Psoas muscle (tissue), 2 donors: ENCODE results near the genes SPATA22, TAX1BP3 and EMC6.

DNA sequence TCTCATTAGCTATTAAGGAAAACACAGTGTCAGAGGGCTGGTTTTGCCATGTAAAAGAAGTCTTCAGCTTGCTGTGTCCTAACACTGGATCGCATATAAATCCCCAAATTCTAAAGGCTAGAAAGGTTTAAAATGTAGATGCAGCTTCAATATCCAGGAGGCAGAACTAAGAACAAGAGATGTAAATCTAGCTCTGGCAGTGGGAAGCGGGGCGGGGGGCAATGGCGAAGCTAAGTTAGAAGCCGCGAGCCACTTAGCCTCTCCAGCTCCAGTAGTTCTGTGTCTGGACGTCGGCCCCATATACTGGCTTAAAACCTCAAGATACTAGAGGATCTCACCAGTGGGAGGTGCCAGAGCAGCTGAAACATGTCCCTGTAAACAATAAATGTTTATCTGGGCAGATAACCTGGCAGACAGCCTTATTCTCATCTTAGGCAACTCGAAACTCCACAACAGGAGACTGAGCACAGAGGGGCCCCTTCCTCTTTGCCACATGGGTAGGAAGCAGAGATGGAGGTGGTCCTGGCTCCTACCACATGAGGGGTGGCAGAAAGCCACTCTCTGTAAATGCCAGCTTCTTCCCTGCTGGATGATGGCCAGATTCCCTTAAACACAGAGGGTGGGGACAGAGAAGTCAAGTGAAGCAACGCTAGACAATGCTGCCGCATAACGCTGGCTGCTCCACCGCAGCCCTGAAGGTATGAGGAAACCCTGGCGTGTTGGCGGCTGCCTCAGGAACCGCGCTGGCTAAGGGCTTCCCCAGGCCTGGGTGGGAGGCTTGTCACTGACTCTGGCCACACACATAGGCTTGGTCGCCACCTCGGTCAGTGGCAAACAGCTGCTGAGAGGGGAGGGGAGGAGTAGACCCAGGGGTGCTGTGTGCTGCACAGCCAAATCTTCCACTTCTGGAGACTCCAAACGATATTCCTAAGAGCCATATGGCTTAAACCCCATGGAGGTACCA, 67.8 kb downstream of the HIC1 start:
- PRO-cap, 2 experiments, result no peak in any of the 2 experiments

- PRO-cap, 2 experiments, result no peak in any of the 2 experiments
Measured at GRCh38 chr17:2442165-2442583, 41.3 kb upstream of the MNT start.

DNA sequence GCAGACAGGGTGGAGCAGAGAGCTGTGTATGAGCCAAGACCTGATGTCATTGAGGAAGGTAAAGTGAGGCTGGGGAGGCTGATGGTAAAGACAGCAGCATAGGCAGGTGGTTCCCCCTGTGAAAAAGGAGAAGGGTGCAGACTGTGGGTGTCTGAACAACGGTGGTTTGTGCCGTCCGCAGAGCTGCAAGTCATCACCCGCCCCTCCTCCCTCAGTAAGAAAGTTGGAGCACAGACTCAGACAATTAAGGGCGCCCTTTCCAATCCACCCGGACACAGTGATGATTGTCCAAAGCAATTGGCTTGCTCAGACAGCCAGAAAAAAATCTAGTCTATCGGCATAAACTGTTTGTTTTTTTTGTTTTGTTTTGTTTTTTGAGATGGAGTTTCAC, 30.9 kb upstream of the METTL16 start:
- PRO-cap, 2 experiments, result no peak in any of the 2 experiments

DNA sequence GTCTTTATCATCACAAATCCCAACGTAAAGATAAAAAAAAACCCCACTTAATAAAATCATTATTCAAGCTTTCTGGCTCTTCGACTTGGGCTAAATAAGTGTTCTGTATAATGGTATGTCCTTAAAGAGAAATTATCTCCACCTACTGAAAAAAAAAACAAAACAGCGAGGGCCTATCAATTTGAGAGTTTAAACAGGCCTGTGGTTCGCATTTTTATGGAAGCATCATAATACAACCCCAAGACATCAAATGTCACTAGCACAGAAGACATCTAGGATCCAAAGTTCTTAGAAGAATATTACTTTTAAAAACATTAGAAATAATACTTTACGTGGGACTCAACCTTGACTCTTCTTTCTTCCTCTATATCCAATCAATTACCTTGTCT, 8.6 kb downstream of the PAFAH1B1 start:
- PRO-cap, 2 experiments, result no peak in any of the 2 experiments

GRCh38 chr17:2686803-2687272, 24.7 kb downstream of the CLUH start:
- PRO-cap, 2 experiments, result no peak in any of the 2 experiments

- PRO-cap, 2 experiments, result no peak in any of the 2 experiments
Measured at GRCh38 chr17:2690018-2690835, 21.3 kb downstream of the CLUH start.

GRCh38 chr17:2700238-2700977, 11.2 kb downstream of the CLUH start:
- PRO-cap, 2 experiments, result no peak in any of the 2 experiments

DNA sequence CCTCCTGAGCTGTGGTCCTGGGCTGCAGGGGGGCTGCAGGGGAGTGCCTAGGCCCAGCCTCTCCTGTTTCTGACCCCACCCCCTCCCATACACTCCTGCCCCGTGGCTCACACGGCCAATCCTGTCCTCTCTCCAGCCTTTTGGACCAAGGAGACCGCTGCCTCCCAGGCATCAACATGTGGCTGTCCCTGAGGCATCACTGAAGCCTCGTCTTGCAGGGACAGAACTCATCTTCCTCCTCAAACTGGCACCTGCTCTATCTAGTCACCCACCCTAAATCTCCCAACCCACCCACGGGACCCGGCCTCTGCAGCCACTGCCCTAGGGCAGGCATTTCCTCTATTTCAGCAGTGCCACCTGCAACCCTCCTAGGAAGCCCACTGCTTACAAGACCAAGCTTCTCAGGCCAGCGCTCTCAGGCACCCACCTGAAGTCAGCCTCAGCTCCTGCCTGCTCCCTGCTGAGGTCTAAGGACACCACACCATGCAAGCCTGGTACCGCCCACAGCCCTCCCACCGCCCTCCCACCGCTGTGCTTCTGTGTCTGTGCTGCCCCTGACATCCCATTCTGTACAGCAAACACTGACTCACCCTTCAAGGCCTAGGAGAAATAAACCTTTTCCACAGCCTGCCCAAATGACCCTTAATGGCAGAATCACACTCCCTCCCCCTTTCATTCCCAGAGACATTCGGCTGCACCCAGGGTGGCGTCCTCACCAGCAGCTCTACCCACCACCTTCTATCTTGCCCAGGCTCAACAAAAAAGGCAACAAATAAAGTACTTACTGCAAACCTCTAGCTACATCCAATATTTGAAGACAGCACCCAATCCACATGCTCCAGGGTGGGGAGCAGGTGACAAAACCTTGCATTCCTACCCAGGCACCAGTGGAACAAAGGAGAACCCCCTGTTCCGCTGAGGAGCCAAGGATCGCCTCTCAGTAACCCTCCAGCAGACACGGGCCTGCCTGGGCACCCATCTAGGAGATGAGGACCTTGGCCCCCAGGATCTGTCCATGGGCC, 6.3 kb downstream of the CLUH start:
- PRO-cap, 2 experiments, result no peak in any of the 2 experiments

- PRO-cap, 2 experiments, result no peak in any of the 2 experiments
Measured at GRCh38 chr17:2847375-2848242, 51.4 kb downstream of the RAP1GAP2 start.

GRCh38 chr17:2855323-2855645, 59.0 kb downstream of the RAP1GAP2 start:
- PRO-cap, 2 experiments, result no peak in any of the 2 experiments

- PRO-cap, 2 experiments, result no peak in any of the 2 experiments
Measured at GRCh38 chr17:2865138-2865681, 69.0 kb downstream of the RAP1GAP2 start.

- PRO-cap, 2 experiments, result no peak in any of the 2 experiments
Measured at GRCh38 chr17:2893383-2894050, 97.3 kb downstream of the RAP1GAP2 start.

- PRO-cap, 2 experiments, result no peak in any of the 2 experiments
Measured at GRCh38 chr17:3471591-3471951, at the start of gene SPATA22. Gene SPATA22 (minus strand): TSS chr17:3471819.

GRCh38 chr17:3592011-3592753, 17.0 kb downstream of the TRPV1 start:
- PRO-cap, 2 experiments, result no peak in any of the 2 experiments

- PRO-cap, 2 experiments, result peak in 2 of 2 experiments; most common plus-strand start chr17:3668112 (in 2); most common minus-strand start chr17:3667988 (in 2)
Measured at GRCh38 chr17:3667859-3668709, at the start of gene TAX1BP3. Gene TAX1BP3 (minus strand): TSS chr17:3668578.

DNA sequence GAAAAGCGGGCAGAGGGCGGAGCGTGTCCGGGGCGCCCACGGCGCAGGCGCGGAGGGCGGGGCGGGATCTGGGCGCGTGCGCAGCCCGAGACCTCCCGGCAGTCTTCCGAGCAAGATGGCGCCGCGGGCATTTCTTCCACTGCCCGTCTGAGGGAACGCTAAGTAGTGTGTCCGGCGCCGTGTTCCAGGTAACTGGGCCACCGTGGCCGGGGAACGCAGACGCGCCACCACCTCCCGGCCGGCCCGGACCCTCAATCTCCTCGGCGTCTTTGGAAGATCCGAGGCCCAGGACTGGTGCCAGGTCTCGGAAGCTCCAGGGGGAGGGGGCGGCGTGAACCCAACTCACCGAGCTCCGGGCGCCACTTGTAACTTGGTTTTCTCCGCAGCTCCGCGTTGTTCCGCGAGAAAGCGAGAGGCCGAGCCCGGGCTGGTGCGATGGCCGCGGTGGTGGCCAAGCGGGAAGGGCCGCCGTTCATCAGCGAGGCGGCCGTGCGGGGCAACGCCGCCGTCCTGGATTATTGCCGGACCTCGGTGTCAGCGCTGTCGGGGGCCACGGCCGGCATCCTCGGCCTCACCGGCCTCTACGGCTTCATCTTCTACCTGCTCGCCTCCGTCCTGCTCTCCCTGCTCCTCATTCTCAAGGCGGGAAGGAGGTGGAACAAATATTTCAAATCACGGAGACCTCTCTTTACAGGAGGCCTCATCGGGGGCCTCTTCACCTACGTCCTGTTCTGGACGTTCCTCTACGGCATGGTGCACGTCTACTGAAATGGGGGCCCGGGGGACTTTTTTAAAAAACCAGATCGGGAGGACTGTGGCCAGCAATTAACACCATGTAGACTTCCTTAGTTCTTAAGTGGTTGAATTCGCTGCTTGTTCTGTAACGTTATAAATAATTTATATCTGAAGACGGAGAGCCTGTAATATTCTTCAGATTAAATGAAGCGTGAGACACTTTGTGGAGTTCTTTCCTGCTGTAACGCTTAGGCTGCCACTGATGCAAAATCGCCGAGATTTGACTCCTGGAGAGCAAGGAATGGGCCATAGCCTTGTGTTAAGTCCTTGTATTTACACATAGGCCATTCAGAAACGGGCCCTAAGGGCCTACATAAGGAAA, at the start of gene EMC6:
EMC6 (plus strand) TSS at position 101 of the 1,117 bp plus-strand sequence.
- PRO-cap, 2 experiments, result peak in 2 of 2 experiments; most common plus-strand start position 101 of the sequence (in 2)

DNA sequence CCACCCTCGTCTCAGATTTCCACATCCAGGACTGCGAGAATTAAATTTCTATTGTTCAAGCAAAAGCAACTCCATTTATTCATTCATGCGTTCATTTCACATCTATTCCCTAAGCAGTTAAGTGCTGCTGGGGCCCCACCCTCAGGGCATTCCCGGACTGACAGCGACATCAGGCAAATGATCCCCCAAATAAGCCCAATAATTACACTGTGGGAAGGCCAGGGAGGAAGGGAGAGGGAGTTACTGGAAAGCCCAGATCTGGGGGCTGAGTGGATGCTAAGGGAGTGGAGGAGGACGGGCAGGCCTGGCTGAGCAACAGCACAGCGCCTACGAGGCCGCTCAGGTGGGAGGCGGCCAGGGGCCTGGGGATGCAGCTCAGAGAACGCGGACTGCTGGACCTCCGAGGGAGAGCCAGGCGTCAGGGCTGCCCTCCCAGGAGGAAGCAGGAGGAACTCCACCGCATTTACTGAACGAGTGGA, 1.3 kb downstream of the P2RX5 start:
- PRO-cap, 2 experiments, result peak in 1 of 2 experiments; most common plus-strand start position 342 of the sequence (in 1)

- PRO-cap, 2 experiments, result no peak in any of the 2 experiments
Measured at GRCh38 chr17:3724048-3724818, 530 bp downstream of the HASPIN start.

DNA sequence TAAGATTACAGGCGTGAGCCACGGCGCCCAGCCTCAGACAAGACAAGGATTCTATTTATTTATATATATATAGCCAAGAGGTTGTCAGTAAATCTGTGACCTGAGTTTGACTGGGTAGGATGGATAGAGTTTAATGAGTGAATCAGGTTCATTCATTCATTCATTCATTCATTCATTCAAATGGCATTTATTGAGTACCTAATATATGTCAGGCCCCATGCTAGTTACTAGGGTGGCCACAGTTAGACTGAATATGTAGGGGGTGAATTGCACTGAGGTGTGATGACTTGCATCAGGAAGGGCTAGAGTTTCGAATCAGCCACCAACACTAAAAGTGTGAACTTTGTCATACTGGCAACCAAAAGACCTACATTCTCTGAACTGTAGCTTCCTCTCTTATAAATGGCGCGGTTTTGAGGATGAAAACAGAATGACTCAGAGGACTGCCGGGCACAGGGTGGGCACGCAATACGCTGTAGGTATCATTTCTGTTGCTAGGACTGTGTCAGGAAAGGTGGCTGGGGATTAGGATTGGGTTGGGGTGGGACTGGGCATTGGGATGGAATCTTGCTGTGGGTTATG, 37.7 kb downstream of the ITGAE start:
- PRO-cap, 2 experiments, result no peak in any of the 2 experiments

- PRO-cap, 2 experiments, result no peak in any of the 2 experiments
Measured at GRCh38 chr17:3828698-3828949, 17.4 kb downstream of the NCBP3 start.